ENCODE measurements around a stretch of chr6.

GRCh38 chr6:148769882-148770445, 23.1 kb downstream of the UST start:
- RRBS = no CpG with 5 or more reads among the region's 6 CpGs

- RRBS = no CpG with 5 or more reads among the region's 10 CpGs
Observed at GRCh38 chr6:149065801-149066720, 251.5 kb upstream of the TAB2 start.

DNA sequence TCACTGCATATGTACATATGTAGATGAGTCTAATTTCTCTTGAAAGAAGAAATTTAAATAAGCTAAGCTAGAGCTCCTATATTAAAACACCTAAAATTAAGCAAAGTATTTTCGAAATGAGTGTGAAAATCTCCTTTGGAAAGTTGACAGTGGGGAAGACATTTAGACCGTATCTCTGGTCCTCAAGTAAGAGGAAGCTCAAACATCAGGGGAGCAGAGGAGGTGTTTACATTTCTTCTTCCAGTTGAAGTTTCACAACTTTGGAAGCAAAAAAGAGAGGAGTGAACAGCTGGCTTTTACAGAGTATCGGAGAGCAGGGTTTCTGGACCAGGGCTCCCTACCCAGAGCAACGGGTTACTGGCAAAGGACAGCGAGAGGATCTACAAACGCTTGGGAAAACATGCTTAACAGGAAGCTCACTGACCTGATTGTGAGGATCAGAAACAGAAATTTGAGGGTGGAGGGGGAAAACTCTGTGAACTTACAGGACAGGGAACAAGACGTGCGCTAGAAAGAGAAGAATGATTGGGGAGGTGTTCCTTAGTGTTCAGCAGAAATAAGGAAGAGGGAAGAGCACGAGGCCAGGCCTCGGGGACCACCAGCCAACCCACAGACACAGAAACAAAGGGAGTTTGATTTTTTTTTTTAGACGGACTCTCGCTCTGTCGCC, 85.8 kb upstream of the TAB2 start:
- RRBS = no CpG with 5 or more reads among the region's 13 CpGs

DNA sequence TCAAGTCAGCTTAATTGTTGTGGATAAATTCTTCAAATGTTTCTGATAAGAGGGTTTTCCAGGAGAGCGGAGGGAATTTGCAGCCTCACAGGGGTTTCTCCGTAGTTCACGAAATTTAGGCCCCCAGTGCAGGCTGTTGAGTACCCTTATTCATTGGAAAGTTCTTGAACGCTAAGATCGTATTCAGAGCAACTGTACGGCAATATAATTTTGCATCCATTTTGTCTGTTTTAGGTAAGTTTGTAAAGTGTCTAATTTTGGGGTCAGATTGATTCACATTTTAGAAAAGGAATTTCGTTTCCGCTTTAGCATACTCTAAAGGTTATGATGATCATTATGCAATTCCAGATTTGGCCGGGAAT, 1.3 kb downstream of the TAB2 start:
- RRBS = no CpG with 5 or more reads among the region's 9 CpGs

GRCh38 chr6:149322045-149322845, 4.7 kb downstream of the TAB2 start:
- RRBS = no CpG with 5 or more reads among the region's 7 CpGs

DNA sequence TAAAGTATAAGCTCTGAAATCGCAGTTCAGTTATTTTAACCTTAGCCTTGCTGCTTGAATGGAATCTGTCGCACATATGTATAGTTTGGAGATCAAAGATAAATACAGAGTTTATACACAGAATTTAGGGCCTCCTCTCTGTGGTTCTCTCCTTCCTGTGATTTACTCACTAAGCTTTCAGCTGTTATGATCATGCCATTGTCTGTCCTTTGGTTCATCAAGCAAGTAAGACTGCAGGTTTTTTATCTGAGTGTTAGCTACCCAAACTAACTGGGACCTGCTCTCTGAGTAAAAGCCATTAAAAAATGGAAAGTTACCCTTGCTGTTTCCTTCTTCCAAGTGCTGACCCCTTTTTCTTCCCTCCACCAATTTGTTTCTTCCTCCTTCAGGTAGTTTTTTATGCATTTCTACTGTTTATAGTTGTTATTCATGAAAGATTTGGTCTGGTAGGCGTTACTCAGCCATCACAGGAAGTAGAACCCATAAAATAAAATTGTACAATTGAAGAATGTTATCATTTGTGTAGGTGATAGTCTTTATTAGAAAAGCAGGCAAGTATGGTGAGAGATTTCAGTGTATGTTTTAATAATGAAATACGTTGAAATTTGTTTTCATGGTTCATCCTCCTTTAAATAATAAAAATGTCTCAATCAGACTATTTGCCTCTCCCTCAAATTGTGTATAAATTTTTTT, 33.6 kb upstream of the SUMO4 start:
- RRBS = no CpG with 5 or more reads among the region's 4 CpGs

- RRBS = no CpG with 5 or more reads among the region's 2 CpGs
Observed at GRCh38 chr6:149410527-149411658, 10.8 kb downstream of the SUMO4 start.

DNA sequence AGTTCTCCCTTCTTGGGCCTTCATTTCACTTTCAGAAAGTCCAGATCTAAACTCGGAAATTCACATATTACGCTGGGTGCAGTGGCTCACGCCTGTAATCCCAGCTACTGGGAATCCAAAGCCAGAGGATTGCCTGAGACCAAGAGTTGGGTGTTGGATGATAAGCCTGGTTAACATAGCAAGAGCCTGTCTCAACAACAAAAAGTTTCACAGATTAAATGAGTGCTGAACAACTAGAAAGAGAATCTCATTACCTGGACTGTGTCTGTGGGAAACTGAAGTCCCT, 1.8 kb downstream of the GINM1 start:
- RRBS = no CpG with 5 or more reads among the region's 3 CpGs

DNA sequence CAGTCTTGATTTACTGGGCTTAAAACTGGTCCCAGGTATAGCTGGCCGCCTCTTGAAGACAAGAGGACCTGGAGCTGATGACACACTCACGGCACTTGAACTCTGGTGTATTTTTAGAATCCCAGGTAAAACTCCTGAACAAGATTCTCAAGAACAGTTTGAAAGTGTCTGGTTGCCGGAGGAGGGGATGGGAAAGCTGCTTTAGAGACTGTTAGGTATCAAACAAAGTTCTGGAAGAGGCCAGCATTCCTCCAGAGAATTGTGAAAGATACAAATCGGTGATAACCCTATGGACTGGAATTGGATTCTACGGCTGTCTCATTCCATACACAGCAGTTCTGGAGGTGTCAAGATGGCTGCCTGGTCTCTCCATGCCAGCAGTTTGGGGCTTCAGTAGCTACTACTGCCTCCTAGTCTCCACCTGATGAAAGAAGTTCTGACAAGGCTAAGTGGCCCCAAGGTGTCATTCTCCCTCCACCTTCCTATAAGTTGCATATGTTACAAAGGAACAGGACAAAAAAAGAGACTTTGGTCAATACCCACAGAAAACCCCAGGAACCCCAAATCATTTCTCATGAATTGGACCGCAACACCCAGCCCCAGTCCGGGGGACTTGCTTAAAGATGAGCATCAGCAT, 40.5 kb downstream of the LRP11 start:
- RRBS = 96% methylated on average over 1 of the region's 7 CpGs

DNA sequence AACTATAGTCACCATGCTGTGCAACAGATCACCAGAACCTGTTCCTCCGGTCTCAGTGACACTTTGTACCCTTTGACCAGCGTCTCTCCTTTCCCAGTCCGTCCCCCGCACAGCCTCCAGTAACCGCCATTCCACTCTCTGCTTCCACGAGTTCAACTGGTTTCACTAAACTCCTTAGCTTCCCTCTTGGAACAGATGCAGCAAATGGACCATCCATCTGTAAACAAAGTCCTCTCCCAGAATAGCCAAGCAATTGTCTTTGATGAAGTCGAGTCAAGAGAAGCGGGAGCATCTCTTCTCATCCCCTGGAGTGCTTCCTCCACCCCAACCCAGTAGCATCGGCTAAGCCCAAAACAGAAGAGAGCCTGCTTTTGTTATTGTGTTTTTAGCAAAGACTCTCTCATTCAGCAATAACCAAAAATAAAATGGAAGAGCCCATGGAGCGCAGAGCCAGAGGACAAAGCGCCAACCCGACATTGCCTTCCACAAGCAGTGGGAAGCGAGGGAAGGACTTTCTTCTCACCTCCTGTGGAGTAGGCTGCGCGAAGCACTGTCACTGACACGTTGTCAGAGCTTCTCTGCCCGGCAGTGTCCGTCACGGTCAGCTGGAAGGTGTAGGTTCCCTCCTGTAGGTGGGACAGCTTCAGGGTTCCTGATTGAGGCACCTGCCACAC, 21.6 kb downstream of the LRP11 start:
- RRBS = no CpG with 5 or more reads among the region's 19 CpGs

DNA sequence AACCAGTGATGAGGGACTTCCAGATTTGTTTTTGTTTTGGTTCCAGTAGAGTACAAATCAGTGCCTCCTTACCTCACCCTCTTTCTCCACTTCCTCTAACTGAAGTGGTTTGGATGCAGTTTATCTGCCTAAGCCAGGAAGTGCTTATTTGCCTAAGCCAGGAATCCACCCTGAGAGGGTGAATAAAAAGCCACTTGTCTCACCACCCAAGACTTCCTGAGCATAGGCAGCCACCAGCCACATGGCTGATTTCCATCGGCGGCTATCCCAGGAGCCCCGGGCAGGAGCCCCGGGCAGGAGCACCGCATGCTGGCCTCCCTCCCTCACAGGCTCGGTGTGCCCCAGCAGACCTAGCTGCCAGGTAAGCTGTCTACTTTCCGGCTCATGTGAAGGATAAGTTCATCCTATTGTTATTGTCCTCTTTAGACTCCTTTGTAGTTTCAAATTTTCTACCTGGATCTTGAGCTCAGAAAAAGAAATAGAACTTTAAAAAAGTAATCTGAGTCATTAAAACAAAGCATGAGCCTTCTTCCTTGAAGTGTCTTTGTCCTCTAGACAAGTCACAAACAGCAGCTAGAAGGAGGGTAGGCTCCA, 11.9 kb downstream of the LRP11 start:
- RRBS = 13% methylated on average over 3 of the region's 7 CpGs

DNA sequence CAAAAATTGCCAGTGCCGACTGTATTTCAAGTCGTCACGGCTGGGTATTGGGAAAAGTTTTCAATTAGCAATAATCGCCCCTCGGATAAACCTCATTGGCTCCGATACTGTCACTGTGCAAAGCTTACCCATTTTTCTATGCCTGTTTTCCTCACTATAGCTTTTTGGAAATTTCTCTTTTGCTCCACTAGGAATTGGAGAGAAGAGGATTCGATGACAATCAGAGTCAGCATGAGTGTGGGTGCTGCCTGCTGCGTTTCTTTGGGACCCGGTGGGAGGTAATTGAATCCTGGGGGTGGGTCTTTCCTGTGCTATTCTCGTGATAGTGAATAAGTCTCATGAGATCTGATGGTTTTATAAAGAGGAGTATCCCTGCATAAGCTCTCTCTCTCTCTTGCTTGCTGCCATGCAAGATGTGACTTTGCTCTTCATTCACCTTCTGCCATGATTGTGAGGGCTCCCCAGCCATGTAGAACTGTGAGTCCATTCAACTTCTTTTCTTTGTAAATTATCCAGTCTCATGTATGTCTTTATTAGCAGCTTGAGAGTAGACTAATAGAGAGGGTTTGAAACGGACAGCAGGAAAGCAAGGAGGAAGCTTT, 42.1 kb upstream of the IYD start:
- RRBS = no CpG with 5 or more reads among the region's 11 CpGs

GRCh38 chr6:150572957-150573637, 26.6 kb upstream of the PLEKHG1 start:
- RRBS = no CpG with 5 or more reads among the region's 9 CpGs

- RRBS = 58% methylated on average over 4 of the region's 17 CpGs
Observed at GRCh38 chr6:150683145-150683940, 83.7 kb downstream of the PLEKHG1 start.

DNA sequence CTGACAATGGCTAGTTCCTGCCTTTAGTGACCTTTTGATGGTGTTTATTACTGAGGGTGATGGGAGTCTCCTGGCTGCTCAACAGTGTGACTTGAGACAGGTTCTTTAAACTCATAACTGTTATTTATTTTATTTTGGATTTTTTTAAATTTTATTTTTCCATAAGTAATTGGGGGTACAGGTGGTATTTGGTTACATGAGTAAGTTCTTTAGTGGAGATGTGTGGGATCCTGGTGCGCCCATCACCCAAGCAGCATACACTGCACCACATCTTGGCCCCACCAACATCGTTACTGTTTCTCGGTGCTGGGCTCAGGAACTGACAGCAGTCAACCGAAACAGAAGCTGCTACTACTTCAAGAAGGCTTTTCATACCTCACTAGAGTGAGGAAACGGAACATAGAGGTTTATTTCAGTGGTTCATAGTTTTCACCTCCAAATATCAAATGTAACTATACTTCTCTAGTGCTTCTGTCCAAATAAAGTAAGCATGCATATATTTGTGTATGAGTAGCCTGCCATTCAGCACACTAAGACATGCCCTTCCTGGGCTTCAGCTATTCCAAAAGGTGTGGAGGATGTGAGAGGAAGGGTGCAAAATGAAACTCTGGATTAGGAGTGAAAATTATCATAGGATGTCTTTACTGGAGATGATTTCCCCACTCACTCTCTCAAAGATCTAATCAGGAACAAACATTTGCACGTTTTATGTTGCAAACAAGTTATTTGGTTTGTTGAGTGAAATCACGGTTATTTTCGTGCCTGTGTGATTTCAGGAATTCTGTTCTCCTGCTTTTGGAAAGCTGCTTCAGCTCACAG, 90.6 kb downstream of the PLEKHG1 start:
- RRBS = no CpG with 5 or more reads among the region's 8 CpGs

- RRBS = no CpG with 5 or more reads among the region's 30 CpGs
Observed at GRCh38 chr6:150733596-150734309, 131.7 kb upstream of the MTHFD1L start.

- RRBS = no CpG with 5 or more reads among the region's 2 CpGs
Observed at GRCh38 chr6:150930854-150931345, 65.4 kb downstream of the MTHFD1L start.

- RRBS = no CpG with 5 or more reads among the region's 13 CpGs
Observed at GRCh38 chr6:151366524-151366950, 24.8 kb downstream of the ZBTB2 start.

GRCh38 chr6:151389219-151389891, 2.0 kb downstream of the ZBTB2 start:
- RRBS = 2% methylated on average over 4 of the region's 19 CpGs

Measured in T47D (cell line).